Mesenchymal stem cell of Wharton's jelly (primary cell): ENCODE measurements around a stretch of chr22.

GRCh38 chr22:12601796-12602670 lies 2926.0 kb upstream of the OR11H1 start:
- CAGE, long polyA plus RNA = no peak

- CAGE, long polyA plus RNA = no peak
Measured at GRCh38 chr22:16599505-16600009, 6.9 kb upstream of the CCT8L2 start.

DNA sequence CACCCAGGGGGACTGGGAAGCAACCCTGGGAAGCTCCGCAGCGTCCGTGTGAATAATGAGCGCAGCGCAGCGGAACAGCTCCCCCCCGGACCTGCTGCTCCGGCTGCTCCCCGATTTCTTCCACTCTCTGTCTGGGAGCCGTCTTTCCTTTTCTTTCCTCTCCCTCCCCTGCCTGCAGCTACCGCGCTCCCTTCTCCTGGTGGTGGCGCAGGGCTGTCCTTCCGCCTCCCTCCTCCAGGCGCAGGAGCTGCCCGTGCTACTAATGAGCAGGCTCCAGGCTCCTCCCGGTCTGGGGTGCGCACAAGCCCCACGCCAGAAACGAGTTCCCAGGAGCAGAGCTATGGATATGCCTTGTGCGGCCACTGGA lies 107.3 kb downstream of the XKR3 start:
- CAGE, long polyA plus RNA = no peak

DNA sequence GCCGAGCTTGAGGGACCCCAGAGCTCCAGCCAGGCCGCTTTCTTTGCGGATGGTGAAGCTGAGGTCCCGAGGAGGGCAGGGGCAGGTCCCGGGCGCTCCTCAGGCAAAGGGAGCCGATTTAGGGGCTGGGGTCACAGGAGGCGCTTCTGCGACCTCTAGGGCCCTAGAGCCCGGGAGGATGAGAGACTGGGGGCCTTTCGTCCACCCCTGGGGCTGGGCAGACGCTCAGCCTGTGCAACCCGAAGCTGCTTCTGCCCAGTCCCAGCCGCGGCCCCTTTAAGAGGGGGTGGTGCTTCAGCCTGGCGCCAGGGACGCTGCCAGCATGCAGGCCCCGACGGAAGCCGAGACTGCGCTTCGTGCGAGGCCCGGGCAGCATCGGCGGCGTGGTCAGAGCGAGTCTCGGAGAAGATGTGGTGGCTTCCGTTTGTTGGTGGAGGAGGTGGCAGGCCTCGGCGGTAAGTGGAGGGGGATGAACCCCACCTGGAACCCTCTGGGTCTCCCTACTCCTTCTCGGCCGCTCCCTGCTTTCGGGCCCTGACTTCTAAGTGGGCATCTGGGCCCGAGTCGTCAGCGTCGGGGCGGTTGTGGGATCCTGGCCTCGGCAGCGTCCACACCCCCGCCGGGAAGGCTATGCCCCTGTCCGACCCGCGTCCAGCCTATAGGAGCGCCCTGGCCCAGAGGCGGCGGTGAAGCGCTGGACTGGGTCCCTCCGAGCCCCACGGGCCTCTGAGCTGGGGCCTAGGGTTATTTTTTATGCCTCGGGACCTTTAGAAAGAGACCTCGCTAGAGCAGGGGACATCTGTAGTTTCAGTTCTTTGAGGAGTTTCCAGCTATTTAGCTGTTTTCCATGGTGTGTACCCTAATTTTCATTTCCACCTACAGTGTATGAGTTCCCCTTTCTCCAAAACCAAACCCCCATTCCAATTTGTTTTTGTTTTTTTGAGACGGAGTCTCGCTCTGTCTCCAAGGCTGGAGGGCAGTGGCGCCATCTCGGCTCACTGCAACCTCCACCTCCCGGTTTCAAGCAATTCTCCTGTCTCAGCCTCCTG lies 29.2 kb upstream of the GAB4 start:
- CAGE, long polyA plus RNA = no peak

DNA sequence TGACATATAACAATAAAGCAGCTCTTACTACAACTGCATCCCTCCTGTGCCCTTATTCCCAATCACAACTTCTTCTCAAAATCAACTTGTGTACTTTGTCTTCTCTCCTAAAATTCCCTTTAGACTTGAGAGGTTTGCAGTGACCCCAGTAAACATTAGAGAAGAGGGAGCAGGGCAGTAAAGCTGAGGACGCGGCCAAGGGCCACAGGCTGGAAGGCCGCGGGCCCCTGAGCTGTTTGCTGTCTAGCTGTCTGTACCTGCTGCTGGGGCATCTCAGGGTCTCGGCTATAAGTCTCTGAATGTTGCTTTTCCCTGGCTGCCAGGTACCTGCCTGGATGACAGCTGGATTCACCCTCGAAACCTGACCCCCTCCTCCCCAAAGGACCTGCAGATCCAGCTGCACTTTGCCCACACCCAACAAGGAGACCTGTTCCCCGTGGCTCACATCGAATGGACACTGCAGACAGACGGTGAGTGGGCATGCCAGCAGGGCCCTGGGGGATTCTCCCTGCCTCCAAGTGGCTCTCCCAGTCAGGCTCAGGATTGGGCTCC lies 12.8 kb downstream of the IL17RA start:
- CAGE, long polyA plus RNA = no peak

DNA sequence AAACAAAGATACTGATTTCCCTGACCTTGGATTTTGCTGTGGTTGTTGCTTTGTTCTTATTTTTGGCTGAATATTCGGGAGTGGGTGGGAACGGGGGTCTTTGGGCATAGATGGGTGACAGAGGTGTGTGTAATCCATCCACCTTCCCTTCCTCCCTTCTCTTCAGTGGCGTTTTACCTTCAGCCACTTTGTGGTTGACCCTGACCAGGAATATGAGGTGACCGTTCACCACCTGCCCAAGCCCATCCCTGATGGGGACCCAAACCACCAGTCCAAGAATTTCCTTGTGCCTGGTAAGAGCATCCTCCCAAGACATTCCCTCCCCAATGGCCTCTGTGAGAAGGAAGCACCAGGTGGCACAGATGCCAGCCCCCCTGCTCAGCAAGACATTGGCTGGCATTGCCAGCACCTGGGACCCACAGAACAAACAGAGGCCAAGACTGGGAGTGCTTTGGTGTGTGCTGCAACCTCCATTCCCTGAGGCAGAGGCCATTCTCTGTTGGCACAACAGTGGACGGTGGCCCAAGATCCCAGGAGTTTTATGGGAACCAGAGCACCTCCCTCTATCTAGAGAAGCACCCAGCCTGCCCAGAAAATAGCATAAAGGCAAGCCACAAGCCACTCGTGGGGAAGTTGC lies 15.5 kb downstream of the IL17RA start:
- CAGE, long polyA plus RNA = no peak

GRCh38 chr22:17159306-17159531 lies 142 bp upstream of the HDHD5 start:
- CAGE, long polyA plus RNA = no peak

- CAGE, long polyA plus RNA = no peak
Measured at GRCh38 chr22:17172213-17172802, 13.2 kb upstream of the HDHD5 start.

DNA sequence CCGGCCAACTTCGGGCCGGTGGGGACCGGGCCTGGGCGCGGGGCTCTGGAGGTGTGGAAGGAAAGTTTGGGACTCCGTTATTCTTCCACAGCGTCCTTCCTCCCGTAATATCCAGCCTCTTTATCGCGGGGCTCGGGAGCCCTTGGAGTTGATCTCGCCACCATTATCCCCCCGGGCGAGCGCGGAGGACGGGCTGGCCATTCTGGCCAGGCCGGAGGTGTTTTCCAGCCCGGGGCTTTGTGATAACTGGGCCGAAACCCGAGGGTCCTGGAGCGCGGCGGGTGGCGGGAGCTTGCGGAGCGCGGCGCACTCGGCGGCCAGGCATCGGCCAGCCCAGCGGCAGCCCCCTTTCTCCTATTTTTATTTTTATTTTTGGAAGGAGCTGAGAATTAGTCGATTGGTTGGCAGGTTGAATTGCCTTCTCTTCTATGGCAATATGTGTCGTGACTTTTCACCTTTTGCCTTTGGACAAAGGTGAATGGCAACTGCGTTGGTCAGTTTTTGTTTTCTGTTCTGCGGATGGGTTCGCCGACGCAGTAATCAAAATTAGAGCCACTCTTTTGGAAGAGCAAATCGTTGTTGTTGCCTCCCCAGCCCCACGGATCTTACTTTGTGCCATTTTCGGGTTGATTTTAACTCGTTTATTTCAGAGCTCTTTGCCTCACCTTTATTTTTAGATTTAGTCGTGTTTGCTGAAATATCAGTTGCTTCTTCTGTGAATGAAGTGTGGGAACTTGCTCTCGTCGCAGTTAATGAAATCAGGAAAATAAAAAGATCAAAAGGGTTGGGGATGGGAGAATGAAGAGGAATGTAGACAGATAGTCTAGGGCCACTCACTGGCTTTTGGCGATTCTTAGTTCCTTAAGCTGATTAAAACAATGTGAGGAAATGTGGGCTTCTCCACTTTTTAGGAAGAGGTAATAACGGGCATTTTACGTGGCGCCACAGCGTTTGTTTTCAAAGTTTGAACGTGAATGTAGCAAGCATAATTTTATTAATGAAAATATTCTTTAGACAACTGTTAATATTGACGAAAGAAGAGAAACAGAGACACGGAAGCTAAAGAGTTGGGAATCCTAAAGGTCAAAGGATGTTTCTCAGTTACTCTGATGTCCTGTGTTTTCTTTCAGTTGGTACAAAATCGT lies 1.6 kb downstream of the CECR2 start:
- CAGE, long polyA plus RNA = no peak

GRCh38 chr22:17589551-17590255 lies 26.4 kb downstream of the SLC25A18 start:
- CAGE, long polyA plus RNA = no peak

DNA sequence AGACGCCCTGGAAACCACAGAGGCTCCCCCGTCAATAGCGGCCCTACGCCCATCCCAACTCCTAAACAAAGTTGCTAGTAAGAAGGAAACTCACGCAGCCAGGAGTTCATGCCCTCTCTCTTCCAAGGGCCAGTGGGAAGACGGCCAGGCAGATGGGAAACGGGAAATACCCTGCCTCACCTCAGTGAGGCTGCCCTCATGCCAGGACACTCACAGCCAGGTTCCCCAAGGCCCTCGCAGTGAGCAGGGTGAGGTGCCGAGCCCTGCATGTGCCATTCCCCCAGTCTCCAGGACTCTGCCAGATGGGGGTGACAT lies 20.7 kb downstream of the BID start:
- CAGE, long polyA plus RNA = no peak

DNA sequence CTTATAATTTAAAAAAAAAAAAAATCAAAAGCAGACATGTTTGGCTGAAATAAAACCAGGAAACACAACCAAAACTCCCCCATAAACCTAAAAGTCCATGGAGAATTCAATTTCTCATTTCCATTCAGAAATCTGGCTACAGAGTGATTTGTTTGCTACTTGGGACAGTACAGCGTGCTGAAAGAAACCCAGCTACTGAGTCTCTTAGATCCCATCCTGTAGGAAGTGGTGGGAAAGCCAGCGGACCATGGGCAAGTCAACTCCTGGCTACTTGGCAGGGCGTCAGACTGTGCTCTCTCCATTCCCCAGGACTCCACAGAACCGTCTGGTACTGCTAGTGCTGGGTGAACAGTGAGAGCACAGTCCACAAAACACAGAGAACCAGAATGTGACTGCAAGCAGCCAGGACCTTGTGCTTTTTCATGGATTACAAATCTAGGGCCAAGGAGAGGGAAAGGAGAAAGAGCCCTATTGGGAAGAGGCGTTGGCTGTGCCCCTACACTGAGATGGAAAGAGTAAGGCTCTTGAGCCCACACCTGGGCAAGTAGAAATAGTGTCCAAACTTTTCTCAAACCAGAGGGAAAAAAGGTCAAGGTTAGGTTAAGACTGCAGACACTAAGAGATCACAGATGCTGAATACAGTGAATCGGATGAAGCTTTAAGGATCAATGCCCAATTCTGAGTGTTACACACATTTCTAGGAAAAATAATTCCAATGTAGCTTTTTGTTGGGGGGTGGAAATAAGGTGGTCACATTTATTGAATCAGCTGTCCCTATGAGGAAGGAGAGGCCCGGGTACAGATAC lies 10.2 kb downstream of the BID start:
- CAGE, long polyA plus RNA = no peak

GRCh38 chr22:17779102-17779950 lies 5.1 kb upstream of the BID start:
- CAGE, long polyA plus RNA = no peak

- CAGE, long polyA plus RNA = no peak
Measured at GRCh38 chr22:17865217-17865655, 91.0 kb upstream of the BID start.

- CAGE, long polyA plus RNA = no peak
Measured at GRCh38 chr22:17891300-17892135, 117.2 kb upstream of the BID start.

GRCh38 chr22:17895228-17895839 lies 121.1 kb upstream of the BID start:
- CAGE, long polyA plus RNA = no peak

DNA sequence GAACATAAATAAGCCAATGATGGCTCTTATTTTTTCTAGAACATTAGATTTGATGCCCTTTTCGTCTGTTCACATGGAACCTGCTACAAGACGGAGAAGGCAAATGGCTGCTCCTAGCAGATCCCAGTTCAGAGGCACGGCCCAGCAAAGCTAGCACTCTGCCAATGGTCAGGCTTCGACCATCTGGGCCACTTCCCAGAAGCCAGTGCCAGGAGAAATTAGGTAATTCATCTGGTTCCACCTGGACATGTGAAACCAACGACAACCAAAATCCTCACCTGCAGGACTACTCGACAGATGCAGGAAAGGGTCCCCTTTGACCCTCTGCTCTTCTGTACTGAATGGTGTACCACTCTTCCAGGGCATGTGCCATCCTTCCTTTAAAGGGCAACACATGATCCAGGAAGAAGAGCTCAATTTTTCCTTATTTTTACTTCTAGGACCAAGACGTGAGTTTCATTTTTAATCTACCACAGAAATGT lies 25.4 kb downstream of the MICAL3 start:
- CAGE, long polyA plus RNA = no peak

DNA sequence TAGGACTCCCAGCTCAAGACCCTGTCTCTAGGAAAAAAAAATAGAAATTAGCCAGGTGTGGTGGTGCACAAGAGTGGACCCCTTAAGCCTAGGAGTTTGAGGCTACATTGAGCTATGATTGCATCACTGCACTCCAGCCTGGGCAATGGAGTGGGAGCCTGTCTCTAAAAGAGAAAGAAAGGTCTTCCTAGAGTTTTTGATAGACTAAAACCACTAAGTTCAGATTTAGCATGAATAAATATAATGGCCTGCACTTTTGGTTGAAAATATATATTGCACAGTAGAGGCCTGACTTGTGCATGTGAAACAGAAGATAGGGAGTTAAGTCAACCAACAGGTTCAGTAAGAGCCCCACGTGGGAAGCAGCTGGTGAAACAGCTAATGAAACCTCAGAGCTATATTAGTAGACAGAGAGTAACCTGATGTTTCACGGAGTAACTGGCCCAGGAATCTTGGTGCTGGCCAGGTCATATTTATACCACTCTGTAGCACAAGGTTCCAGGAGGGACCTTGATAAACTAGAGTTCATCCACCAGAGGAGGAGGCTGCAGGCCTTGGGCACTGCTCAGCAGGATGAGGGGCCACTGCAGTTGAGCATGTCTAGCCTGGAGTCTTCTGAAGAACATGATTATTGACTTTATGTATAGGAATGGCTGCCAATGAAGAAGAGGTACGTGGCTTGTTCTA lies 4.7 kb upstream of the MICAL3 start:
- CAGE, long polyA plus RNA = no peak

DNA sequence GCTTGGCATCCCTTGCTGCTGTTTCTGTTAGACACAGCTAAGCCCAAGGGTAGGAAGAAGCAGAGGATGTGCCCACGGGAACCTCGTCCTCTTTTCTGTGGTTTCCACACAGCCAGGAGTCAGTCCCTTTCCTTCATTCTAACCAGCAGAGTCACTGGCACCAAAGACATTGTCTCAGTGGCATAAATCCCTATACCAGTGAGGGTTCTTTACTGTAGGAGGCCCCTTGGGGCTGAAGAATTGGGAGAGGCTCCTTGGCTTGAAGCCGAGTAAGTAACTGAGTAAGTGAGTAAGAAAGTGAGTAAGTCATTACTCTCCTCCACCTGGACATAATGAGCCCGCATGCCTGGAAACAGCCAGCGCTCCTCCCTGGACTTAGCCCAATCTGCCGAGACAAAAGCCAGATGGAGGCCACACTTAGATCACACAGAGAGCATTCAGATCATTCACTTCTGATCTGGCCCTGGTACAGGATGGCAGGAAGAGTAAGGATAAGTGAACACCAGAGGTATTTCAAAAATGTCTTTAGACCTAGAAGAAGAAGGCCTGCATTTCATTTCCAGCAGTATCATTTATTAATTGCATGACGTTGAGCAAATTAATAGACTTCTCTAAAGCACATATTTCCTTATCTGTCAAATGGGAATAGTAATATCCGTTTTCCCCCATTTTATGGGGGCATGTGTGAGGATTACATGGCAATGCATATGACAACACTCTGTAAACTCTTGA lies 8.1 kb upstream of the MICAL3 start:
- CAGE, long polyA plus RNA = no peak

- CAGE, long polyA plus RNA = no peak
Measured at GRCh38 chr22:18088931-18089496, 11.2 kb downstream of the PEX26 start.